Duodenum (tissue), 1 donor: ENCODE data around the genes HMSD, DSEL and SOCS6.

GRCh38 chr18:63100085-63100841 lies 219.3 kb downstream of the BCL2 start:
- PRO-cap: bidirectional peak, plus-strand start at chr18:63100355, minus-strand start at chr18:63100203

DNA sequence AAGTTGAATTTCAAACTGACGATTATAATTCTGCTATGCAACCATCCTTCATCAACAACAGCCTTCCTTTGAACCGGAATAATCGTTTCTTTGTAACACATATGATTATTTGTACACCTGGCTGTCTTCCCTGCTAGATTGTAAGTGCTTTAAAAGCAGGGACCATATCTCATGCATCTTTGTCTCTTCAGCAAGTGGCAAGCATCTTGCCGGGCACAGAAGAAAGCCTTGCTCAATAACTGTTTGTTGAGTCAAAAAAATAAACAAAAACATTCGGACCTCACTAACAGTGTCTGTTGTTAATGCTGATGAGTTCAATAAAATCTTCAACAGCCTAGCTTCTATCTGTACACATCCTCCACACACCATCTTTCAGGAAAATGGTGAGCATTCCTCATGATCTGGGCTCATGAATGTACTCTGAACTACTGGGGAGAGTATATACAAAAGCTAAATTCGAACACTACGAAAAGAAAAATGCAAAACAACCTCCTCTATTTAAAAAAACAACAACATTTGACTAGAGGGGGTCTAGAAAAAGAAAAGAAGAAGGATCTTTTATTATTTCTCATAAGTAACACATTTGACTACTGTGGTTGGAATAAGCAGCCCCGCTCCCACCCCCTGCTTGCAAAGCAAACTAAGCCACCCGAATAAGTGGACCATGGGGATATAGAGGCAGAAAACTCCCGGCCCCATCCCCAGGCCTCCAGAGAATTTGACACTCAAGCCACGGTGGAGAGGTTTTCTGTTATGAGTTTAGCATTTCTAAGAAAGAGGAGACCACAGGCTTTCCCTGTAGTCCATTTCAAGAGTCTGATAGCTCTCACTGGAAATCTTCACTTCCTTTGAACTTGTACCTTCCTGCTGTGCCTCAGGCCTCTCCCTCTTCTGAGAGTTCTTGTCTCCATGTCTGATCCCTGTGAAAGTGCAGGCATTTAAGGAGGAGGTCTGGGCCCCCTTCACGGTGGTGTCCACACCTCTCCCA lies 114.1 kb downstream of the BCL2 start:
- PRO-cap: no peak

- PRO-cap: no peak
Measured at GRCh38 chr18:63258553-63259897, 60.5 kb downstream of the BCL2 start.

GRCh38 chr18:63259944-63260388 lies 59.6 kb downstream of the BCL2 start:
- PRO-cap: no peak

GRCh38 chr18:63290863-63291160 lies 28.8 kb downstream of the BCL2 start:
- PRO-cap: no peak

DNA sequence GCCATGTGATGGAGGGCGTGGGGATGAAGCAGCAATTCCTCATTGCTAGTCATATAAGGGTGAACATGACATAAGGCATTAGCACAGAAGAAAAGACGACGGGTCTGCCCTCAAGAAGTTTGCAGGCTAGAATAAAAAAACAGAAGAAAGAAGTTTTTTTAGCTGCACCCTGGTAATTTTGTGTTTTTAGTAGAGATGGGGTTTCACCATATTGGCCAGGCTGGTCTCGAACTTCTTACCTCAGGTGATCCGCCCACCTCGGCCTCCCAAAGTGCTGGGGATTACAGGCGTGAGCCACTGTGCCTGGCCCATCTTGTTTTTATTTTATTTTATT lies 5.5 kb upstream of the VPS4B start:
- PRO-cap: no peak

GRCh38 chr18:63440166-63440551 lies 17.9 kb upstream of the VPS4B start:
- PRO-cap: no peak

- PRO-cap: no peak
Measured at GRCh38 chr18:63948922-63949700, at the start of gene HMSD. HMSD (plus strand) TSS chr18:63949301.

DNA sequence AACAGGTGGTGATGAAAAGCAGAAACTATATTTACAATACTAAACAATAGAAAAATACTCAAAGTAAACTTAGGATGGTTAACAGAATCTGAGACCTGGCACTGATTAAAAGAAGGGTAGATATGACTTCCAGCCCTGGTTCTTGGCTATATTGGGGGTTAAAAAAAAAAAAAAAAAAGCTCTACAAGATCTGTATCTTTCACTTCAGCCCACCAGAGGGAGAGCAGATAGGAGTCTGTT lies 777.8 kb downstream of the SERPINB8 start:
- PRO-cap: no peak

- PRO-cap: bidirectional peak, plus-strand start at chr18:67517035, minus-strand start at chr18:67516718
Measured at GRCh38 chr18:67516460-67516824, at the start of gene DSEL. DSEL (minus strand) TSS chr18:67516720.

GRCh38 chr18:68840897-68841419 lies 43.1 kb downstream of the CCDC102B start:
- PRO-cap: no peak

DNA sequence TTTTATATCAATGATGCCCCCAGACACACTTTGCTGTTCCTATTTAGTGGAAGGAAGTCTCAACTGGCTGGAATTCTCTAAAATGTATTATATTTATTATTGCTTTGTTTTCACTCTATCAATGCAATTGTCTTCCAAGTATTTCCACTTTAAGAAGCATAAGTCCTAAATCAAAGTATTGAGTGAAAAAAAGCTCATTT lies 33.4 kb upstream of the DOK6 start:
- PRO-cap: no peak

DNA sequence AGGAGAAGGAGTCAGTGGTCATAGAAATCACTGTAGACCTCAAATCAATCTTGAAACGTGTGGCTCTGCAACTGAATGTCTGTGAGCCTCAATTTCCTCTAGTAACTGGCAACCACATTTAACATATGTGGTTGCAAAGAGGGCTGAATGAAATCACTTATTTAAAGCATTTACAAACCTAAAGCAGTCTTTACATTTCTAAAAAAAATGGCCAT lies 1.7 kb upstream of the DOK6 start:
- PRO-cap: no peak

- PRO-cap: no peak
Measured at GRCh38 chr18:70022221-70023011, 74.7 kb upstream of the CD226 start.

DNA sequence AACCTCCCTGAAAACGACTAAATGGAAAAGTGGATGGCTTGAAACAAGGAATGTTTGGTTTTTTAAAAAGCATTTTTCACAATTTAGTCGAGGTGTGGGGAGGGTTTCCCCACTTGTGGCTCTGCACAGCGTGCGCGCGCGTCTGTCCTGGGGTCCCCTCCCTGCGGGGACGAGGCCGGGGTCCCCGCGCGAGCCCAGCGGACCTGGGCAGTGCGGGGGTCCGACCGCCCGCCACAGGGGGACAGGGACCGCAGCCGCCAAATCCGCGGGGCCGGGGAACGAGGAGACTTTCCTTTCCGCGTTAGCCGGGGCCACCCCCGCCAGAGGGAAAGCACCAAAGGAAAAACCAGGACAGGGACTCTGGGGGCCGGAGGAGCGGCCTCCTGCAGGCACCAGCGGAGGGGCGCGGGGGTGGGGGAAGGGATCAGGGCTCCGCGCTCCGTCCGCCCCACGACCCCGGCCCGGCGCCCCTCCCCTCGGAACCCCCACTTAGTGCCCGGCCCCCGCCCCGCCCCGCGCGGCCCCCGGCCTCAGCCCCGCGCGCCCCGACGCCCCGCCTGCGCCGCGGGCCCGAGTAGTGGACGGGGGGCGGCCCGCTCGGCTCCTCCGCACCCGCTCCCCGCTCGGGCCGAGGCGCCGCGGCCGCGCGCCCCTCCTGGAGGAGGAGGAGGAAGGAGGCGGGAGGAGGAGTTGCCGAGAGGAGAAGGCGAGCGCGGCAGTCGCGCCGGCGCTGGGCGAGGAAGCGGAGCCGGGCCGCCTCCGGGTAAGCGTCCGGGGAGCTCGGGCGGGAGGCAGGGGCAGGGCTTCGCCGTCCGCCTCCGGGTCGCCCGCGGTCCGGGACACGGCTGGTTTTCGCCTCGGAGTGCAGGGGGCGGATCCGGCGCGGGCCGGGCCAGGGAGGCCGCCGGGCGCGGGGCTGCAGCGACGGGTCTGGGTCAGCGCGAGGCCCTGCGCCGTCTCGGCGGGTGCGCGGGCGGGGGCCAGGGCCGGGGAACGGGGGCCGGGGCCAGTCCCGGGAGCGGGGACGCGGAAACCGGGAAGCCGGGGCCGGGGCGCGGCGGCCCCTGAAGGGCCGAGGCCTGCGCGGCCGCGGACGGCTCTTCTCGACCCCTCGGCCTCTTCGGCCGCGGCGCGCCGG lies at the start of gene SOCS6:
TSS of gene SOCS6 (plus strand) at position 718 of the 1,138 bp plus-strand sequence.
- PRO-cap: unidirectional peak, plus-strand start at position 357 of the sequence; bidirectional peak, plus-strand start at position 718 of the sequence, minus-strand start at position 621 of the sequence; bidirectional peak, plus-strand start at position 860 of the sequence, minus-strand start at position 932 of the sequence

DNA sequence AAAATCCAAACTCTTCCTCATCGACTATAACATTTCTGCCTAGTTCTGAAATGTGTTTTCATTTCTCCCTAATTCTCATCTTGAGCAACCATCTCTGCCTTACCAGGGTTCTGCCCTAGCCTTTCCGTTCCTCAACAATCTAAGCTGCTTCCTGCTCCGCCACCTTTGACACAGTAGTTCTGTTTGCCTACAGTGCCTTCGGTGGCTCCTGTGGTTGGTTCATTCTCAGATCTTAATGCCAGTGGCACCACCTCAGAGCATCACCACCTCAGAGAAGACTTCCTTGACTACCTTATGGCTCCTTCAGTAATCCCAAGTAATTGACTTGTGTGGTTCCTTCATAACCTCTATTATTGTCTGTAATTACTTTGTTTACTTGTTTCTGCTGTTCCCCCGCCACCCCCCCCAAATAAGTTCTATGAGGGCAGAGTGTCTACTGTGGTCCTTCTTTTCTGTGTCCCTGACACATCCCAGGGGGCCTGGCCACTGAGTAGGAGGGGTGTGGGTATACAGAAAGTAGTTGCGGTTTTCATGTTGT lies 3.9 kb downstream of the SOCS6 start:
- PRO-cap: no peak

DNA sequence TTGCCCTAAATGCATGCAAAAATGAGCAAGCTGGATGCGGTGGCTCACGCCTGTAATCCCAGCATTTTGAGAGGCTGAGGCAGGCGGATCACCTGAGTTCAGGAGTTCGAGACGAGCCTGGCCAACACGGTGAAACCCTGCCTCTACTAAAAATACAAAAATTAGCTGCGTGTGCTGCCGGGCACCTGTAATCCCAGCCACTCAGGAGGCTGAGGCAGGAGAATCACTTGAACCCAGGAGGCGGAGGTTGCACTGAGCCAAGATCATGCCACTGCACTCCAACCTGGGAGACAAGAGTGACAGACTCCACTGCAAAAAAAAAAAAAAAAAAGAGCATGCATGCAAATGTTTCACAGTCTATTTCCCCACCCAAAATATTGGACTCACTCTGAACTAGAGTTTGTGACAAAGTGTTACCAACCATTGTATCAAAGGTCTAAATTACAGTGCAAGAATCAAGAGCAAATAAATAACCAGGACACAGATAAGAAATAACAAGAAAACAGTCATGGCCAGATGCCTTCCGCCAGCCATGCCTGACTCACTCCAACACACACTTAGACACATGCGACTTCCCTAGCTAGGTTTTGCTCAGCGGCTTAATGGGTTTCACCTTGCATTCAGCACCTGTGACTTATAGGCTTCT lies 62.9 kb downstream of the CYB5A start:
- PRO-cap: unidirectional peak, plus-strand start at position 515 of the sequence

GRCh38 chr18:74255028-74255833 lies 36.5 kb downstream of the CYB5A start:
- PRO-cap: no peak

GRCh38 chr18:74300636-74301084 lies 8.9 kb upstream of the CYB5A start:
- PRO-cap: no peak

DNA sequence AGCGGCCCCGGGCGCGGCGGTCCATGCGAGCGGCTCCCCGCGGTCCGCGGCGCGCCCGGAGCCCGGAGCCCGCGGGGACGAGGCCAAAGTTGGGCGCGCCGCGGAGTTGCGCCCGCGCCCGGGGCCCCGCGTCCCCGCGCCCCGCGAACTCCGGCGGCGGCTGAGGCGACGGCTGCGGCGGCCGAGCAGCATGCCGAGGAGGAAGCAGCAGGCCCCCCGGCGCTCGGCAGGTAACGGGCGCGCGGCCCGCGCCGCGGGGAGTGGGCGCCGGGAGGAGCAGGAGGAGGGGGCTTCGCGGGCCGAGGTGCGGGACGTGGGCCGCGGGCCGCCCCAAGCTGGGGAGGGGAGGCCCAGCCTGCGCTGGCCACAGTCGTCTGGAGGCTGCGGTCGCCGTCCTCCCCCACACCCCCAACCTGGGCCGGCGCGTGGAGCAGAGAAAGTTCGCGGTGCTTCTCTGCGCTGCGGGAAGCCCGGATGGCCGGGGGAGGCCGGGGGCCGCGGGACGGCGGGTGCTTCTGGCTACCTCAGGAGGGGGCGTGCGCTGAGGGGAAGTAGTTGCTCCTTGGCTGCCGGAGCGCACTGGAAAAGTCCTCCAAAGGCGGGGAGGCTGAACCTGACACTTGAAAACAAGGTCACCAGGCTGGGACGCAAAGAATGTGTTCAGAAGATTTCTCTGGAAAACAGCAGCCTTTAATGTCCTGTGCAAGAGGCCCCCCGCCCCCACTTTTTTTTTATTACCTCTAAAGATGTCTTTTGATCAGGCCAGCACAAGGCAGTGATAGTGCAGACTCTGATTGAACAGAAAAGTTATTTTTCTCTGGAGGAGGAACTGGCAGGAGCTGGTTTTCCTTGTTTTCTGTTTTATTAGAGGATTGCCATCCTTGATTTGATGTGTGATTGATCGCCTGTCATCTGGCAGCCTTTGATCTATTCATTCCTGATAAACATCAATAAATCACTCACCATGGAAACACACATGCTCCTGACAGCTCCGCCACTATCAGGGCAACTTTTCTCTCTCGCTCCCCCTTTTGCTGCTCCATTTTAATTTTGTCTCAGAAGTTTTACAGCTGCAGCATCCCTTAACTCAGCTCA lies 1.4 kb downstream of the TSHZ1 start:
- PRO-cap: no peak